ENCODE data around the gene LCOR.

DNA sequence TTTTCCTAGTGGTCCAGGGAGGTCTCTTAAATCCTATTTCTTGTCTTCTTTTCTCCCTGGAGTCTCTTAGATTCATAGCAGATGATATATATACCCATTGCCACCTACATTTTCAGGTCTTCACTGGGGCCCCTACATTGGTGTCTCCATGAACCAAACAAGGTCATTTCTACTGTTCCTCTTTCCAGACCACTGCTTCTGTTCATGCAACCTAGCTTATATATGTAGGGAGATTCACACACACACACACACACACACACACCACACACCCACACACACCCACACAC lies 70.1 kb upstream of the CC2D2B start:
- PRO-cap, 2 experiments, result no peak in any of the 2 experiments

DNA sequence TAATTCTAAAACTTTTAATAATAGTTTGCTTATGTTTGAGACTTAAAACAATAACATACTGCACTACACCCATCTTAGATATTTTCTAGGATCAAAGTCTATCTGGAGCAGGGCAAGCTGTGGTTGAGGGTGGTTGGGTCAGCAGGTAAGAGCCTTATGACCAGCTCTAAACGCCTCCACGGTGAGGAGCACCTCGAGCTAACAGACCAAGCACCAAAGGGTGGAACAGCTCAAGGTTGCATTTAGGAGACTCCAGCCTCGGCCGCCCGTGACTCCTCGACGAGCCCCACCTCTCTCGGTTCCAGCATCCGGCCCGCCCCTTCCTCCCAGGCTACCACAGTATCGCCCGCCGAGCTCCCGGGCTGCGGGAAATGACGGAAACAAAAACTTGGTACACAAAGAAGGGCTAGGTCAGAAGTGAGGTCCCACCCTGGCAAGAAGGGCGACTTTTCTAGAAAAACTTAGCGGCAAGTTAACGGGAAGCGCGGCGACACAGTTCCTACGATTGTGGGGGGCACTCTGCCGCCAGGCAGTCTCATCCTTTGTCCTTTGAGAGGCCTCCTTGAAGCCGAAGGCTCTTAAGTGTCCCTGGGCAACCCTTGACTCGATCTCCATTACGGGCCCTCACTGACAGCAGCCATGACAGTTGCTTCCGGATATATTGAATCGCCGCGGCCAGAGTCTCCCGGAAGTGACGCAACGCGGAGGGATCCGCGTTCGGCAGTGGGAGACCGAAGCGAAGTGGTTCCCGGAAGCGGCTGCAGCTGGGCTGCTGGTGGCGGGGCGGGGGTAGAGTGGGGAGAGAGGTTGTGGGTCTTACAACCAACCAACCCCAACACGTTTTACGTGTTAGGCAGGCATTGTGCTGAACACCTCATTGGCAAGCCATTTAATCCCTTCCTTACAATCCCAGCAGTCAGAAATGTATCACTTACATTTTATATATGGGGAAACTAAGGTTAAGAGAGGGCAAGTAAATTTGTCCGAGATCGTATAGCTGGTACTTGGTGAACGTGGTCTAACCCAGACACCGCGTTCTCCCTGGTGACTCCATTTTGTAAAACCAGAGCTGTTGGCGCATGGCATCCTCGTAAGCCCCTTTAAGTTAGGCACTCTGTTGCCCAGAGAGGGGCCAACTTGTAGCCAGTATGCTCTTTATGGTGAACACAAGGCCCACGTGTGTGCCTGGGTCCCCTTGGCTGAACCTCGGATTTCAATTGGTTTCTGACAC lies 40.1 kb upstream of the ZNF518A start:
- PRO-cap, 2 experiments, result peak in 2 of 2 experiments; most common plus-strand start position 409 of the sequence (in 2); most common minus-strand start position 663 of the sequence (in 2)

- PRO-cap, 2 experiments, result no peak in any of the 2 experiments
Measured at GRCh38 chr10:96140357-96140893, 10.3 kb downstream of the ZNF518A start.

DNA sequence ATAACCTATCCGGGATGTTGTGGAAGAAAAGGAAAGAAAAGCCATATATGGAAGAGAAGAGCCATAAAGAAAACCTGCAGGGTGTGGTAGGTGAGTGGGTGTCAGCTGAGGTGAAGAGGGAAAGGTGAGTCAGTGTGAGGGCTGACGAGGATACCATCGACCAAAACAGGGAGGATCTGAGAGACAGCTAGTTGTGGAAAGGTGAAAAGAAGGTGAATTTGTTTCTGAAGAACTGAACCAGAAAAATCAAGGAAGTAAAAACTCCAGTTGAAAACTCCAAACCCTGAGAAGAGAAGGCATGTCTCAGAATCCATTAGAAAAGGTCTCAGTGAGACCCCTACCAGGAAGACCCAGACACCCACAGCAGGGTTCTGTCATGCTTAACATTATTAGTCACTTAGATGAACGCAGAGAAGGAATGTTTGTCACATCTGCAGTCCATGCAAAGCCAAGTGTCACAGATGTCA lies 4.1 kb downstream of the BLNK start:
- PRO-cap, 2 experiments, result no peak in any of the 2 experiments

GRCh38 chr10:96508968-96509547 lies 4.7 kb downstream of the TLL2 start:
- PRO-cap, 2 experiments, result no peak in any of the 2 experiments

GRCh38 chr10:96516331-96517193 lies 2.8 kb upstream of the TLL2 start:
- PRO-cap, 2 experiments, result no peak in any of the 2 experiments

DNA sequence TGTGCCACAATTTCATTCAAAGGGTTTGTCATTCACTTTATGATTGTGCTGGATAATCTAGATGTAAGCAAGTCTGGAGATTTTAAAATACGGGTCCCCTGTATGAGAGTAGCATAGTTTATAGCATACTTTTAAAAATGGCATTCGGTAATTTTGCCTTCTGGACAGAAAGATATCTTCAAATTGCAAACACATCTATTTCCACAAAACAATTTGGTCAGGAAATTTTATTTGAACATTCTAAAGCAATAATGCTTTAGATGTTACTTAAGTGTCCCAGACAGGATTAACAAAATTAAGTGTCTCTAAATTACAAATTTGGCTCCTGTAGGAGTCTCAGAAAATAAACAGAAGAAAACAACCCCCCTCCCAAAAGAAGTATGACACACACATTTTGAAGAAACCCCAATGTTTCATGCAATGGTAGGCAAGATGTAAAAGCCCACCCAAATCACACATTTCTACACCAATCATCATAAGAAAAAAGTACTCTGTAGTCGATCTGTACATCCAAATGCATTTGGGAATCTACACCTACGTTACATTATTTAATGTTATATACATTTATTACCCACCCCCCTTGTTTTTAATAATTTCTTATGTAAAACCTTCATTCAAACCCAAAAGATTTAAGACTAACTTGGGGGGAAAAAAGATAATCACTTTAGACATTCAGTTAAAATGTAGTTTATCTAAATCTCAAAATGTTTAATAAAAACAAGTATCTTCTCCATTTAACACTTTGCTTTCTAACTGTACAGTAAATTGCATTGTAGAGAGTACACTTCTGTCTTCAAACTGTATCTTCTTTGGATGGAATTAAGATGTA lies 7.3 kb upstream of the TLL2 start:
- PRO-cap, 2 experiments, result no peak in any of the 2 experiments

GRCh38 chr10:96545825-96546904 lies 32.4 kb upstream of the TLL2 start:
- PRO-cap, 2 experiments, result no peak in any of the 2 experiments

GRCh38 chr10:96565071-96565728 lies 21.6 kb downstream of the TM9SF3 start:
- PRO-cap, 2 experiments, result no peak in any of the 2 experiments

GRCh38 chr10:96610772-96611343 lies 24.0 kb upstream of the TM9SF3 start:
- PRO-cap, 2 experiments, result no peak in any of the 2 experiments

GRCh38 chr10:96831554-96832358 lies at the start of gene LCOR:
Gene LCOR (plus strand): TSS chr10:96832298.
- PRO-cap, 2 experiments, result peak in 2 of 2 experiments; most common plus-strand start chr10:96831882 (in 2); most common minus-strand start chr10:96832162 (in 2)

DNA sequence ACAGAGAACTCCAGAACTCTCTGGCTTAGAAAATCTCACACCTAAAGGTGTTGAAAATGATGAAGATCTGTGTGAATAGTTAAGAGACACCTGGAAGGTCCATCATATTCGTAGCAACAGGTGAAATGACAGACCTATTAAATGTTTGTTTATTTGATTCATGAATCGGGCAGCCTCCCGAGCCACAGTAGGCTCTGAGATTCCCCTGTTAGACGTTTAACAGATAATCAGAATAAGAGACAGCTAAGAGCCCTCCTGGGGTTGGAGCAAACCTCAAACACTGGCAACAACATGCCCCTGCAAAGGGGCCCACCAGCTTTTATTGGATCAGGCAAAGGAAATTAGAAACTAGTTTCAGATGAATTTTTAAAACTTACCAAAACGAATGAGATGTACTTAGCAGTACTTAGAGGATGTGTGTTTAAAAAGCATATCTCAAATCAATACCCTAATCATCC lies 103.8 kb downstream of the LCOR start:
- PRO-cap, 2 experiments, result no peak in any of the 2 experiments

DNA sequence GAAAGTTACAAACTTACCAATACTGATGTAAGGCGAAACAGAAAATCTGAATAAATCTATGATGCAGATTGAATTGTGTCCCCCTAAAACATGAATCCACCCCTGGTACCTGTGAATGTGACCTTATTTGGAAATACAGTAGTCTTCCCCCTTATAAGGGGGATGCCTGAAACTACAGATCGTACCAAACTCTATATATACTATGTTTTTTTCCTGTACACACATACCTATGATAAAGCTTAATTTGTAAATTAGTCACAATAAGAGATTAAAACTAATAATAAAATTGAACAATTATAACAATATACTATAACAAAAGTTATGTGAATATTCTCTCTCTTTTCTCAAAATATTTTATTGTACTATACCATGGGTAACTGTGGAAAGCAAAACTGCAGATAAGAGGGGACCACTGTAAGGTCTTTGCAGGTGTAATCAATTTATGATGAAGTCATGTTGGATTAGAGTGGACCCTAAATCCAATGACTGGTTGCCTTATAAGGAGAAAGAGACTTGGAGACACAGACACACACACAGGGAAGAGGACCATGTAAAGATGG lies 104.6 kb downstream of the LCOR start:
- PRO-cap, 2 experiments, result no peak in any of the 2 experiments

GRCh38 chr10:96982446-96982988 lies 150.4 kb downstream of the LCOR start:
- PRO-cap, 2 experiments, result no peak in any of the 2 experiments

- PRO-cap, 2 experiments, result no peak in any of the 2 experiments
Measured at GRCh38 chr10:97274867-97275264, 17.6 kb downstream of the ARHGAP19 start.

GRCh38 chr10:97290620-97291498 lies 1.6 kb downstream of the ARHGAP19 start:
- PRO-cap, 2 experiments, result no peak in any of the 2 experiments

- PRO-cap, 2 experiments, result no peak in any of the 2 experiments
Measured at GRCh38 chr10:97366414-97366705, 31.8 kb upstream of the FRAT2 start.

GRCh38 chr10:97384826-97386066 lies 15.9 kb downstream of the RRP12 start:
- PRO-cap, 2 experiments, result no peak in any of the 2 experiments

DNA sequence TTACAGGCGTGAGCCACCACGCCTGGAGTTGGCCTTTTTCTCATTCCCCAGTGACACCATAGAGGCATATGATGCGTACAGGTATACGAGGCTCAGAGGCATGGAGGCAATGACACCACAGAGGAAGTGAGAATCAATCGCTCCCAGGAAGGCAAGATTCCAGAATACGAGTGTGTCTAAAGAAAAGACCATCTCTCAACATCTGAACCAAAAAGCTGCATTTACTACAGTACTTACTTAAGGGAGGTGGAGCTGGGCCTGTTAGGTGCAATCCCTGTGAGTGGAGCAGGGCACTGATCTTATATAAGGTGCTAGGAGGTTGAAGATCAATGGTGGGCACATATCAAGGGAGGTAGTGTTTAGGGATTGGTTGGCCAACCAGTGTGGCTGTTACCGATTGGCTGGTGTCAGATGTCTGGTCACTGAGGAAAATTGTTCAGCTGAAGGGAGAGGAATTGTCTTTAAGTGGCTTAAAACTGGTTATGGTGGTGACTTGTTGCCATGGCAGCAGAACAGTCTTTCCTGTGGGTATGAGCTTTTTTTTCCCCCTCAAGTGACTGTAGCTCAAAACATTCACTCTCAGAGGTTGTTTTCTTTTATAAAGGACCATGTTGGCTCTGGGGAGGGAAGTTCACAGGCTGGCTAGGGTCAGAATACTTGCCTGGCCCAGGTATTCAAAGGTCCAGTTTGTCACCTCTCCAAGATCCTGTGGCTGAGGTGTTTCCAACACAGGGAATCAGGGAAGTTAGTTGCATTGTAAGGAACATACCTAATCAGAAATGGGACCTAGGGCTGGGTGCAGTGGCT lies 12.1 kb upstream of the PGAM1 start:
- PRO-cap, 2 experiments, result no peak in any of the 2 experiments

DNA sequence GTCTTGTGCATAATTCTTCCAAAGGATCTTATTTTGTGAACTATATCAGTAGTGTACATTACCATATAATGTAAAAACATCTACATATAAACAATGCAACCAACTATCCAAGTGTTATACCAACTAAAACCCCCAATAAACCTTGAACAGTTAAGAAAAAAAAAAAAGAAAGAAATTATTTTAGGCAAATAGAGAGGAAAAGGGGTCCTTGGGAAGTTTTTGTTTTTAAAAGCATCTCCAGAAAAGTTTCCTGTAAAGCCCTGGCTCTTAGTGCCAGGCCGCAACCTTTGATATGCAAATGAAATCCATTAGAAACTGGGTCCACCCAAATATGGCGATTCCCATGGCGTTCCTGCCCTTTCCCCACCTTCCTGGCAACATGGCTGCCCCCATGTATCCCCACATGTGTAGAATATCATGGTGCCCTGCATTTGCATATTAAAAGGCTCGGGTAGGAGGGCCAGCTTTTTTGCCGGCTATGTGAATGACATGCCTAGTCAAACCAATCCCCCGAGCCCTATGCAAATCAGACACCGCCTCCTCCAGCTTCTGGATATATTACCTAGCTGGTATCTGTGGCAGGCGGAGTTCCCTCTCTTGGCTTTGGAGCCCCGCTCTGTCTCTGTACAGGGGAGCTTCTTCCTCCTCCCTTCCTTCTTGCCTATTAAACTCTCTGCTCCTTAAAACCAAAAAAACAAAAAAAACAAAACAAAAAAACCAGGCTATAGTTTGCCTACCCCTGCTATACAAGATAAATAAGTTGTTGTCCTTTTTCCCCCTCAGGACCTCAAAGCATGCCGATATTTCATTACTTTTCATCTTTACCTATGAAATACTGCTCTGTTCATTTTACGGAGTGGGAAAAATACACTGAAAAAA lies 18.3 kb downstream of the MMS19 start:
- PRO-cap, 2 experiments, result no peak in any of the 2 experiments

Measured in heart right ventricle (tissue), 2 donors.